WTC11 (cell line): ENCODE measurements around a stretch of chr18.

DNA sequence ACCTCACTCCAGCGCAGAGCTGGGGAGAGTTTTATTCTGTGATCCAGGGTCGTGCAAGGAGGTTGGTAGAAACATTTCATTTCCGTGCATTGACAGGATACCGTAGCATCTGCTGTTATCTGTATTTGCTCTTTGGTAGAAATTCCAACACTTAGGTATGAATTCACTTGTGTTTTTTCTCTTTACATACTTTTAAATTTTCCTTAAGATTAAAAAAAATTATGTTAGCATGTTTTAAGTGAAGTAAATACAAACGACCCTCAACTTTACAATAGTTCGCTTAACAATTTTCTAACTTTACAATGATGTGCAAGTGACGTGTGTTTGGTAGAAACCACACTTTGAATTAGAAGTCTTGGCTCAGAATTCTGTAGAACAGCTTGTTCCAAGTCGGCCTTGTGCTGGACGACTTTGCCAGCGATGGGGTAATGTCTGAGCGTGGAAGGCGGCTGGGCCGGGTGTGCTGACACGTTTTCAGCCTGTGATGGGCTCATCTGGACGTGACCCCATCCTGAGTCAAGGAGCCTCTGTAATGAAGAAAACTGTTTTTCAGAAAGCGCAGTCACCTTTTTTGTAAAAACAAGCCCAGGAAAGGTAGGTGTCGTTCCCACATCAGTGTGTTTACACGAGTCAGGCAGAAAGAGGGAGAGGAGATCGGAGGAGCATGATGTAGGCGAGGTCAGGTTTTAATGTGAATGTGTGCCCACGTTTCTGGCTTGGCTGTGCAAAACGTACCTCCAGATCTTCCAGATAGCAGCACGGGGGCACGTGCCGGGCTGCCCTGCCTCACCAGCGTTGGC is 54.3 kb downstream of the CTDP1 start:
- PRO-cap: no peak

DNA sequence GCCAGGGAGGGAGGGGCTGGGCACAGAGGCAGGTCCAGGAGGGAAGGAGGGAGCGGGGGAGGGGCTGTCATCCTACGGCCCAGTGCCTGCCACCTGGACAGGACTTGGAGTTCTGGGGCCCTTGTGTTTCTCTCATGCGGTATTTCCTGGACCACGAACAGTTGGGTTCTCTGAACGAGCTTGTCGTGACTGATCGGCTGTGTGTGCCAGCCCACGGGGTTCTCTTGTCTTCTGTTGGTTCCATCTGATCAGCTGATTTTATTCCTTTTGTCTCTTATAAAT is 46.5 kb upstream of the KCNG2 start:
- PRO-cap: no peak

GRCh38 chr18:79791337-79792080 is 6.2 kb upstream of the KCNG2 start:
- PRO-cap: no peak

DNA sequence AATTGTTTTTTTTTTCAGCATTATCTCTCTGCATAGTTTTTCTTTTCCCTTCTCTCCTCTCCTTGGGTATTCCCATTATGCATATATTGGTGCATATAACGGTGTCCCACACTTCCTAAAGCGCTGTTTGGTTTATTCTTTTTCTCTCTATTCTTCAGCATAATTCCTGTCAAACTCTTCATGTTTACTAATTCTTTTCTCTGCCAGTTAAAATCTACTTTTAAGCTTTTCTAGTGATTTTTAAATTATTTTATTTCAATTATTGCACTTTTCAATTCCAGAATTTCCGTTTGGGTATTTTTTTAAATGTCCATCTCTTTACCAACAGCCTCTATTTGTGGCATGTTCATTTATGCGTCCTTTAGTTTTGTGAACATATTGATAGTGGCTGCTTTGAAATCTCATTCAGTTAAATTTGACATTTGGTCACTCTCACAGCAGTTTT is 54.3 kb downstream of the SLC66A2 start:
- PRO-cap: no peak

DNA sequence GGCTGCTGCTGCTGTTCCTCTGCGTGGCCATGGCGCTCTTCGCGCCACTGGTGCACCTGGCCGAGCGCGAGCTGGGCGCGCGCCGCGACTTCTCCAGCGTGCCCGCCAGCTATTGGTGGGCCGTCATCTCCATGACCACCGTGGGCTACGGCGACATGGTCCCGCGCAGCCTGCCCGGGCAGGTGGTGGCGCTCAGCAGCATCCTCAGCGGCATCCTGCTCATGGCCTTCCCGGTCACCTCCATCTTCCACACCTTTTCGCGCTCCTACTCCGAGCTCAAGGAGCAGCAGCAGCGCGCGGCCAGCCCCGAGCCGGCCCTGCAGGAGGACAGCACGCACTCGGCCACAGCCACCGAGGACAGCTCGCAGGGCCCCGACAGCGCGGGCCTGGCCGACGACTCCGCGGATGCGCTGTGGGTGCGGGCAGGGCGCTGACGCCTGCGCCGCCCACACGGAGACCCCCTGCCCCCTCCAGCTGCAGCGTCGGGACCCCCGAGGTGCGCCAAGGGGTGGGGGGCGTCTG is 52.0 kb downstream of the SLC66A2 start:
- PRO-cap: no peak

DNA sequence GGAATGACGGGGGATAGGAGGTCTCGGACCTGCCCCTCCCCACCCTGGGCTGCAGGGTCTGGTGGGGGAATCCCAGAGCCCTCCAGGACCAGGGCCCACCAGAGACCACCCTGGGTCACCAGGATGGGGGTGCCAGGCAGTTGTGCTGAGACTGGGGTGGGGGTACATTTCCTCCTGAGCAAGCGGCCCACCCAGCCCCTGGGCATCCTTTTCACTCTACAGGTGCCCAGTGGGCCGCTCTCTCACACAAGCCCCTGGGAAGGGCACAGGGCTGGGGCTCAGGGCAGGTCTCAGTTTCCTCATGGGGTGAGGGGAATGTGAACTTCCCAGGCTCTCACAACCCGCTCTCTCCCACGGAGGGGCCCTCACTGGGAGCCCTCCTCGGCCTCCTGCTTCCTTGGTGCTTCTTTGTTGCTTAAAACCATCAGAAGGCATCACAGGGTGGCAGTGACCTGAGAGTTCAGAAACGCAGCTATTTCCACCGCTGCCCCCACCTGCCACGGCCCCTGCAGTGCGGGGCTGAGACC is 50.2 kb downstream of the SLC66A2 start:
- PRO-cap: no peak

GRCh38 chr18:79905398-79905710 is 46.1 kb downstream of the SLC66A2 start:
- PRO-cap: no peak

- PRO-cap: no peak
These were observed 12.4 kb downstream of the SLC66A2 start for GRCh38 chr18:79939004-79939508.

DNA sequence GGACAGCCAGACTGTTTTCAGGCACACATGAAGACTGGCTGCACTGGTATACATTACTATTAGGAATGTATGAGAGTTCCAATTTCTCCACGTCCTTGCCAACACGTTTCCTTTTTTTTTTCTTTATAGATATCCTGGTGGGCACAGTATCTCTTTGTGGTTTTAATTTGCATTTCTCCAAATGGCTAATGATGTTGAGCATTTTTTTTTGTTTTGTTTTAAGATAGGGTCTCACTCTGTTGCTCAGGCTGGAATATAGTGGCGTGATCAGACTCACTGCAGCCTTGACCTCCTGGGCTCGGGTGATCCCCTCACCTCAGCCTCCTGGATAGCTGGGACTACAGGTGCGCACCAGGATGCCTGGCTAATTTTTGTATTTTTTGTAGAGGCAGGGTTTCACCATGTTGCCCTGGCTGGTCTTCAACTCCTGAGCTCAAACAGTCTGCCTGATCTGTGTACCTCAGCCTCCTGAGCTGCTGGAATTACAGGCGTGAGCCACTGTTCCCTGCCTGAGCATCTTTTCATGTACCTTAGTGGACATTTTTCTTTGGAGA is 7.5 kb downstream of the ADNP2 start:
- PRO-cap: no peak

GRCh38 chr18:80137412-80138064 is 28.5 kb downstream of the ADNP2 start:
- PRO-cap: no peak

DNA sequence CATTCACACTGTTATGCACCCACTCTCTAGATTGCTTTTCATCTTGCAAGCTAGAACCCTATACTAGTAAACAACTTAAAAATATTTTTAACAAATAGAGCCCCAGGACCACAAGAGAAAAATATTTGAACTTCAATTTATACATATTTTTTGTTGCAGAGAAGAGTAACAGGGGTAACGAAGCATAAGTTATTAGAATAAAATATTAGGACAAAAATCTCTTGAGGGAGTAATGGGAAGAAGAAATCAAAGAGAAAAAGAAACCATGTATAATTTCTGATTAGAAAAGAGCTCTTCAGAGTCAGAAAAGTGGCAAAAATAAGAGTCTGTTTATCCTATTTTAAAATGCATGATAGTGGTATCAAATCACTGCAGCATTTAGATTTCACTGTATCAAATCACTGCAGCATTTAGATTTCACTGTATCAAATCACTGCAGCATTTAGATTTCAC is 39.6 kb downstream of the PARD6G start:
- PRO-cap: no peak

GRCh38 chr18:80210120-80210580 is 37.2 kb downstream of the PARD6G start:
- PRO-cap: no peak

GRCh38 chr18:80246085-80246798 is 1.1 kb downstream of the PARD6G start:
- PRO-cap: bidirectional peak, plus-strand start at chr18:80246720, minus-strand start at chr18:80246339